H4 (cell line): ENCODE measurements around a stretch of chr17.

DNA sequence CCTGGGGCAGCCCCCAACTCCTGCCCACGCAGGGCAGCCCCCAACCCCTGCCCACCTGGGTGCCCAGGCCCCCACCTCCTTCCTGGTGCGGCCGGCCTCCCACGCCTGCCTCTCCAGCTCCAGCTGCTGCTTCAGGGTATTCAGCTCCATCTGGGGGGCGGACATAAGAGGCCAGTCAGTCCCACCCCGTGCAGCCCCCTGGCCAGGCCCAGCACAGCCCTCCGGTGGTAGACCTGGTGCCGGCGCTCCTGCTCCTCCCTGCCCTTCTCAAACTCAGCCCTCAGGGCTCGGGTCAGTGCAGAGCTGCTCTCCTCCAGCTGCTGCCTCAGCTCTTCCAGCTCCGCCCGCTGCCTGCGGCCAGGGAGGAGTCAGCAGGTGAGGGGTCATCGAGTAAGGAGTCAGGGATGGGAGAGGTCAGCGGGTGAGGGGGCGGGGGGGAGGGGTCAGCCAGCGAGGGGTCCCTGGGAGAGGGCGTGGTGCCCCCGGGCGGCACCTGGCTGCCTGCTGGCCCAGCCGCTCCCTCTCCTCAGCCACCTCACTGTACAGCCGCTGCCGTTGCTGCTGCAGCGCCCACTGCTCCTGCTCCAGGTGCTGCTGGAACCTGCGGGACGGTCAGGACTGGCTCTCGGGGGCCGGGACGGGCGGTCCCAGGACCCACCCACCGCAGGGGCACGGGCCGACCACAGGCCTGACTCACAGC, 26.4 kb upstream of the AATK start:
- RAMPAGE, long total RNA: no peak

DNA sequence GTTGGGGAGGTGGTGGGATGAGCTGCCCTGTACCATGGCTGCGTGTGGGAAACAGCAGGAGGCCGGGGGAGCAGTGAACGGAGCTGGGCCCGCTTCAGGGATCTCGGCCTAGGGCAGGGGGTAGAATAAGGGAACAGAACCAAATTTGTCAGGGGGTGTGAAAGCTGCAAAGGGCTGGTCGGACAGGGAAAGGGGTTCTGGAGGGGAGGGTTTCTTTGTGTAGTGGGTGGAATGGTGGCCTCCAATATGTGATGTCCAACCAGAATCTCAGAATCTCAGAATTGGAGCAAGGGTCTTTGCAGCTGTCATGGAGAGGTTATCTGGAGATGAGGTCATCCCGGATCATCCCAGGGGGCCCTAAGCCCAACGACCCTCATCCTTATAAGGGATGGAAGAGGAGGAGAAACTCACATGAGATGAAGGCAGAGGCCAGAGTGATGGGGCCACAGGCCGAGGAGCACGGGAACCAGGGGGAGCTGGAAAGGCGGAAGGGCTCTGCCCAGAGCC, 10.2 kb upstream of the SLC38A10 start:
- RAMPAGE, long total RNA: no peak

- RAMPAGE, long total RNA: no peak
Measured at GRCh38 chr17:81335643-81336279, 40.7 kb upstream of the SLC38A10 start.

GRCh38 chr17:81338943-81339858, 44.1 kb upstream of the SLC38A10 start:
- RAMPAGE, long total RNA: no peak

DNA sequence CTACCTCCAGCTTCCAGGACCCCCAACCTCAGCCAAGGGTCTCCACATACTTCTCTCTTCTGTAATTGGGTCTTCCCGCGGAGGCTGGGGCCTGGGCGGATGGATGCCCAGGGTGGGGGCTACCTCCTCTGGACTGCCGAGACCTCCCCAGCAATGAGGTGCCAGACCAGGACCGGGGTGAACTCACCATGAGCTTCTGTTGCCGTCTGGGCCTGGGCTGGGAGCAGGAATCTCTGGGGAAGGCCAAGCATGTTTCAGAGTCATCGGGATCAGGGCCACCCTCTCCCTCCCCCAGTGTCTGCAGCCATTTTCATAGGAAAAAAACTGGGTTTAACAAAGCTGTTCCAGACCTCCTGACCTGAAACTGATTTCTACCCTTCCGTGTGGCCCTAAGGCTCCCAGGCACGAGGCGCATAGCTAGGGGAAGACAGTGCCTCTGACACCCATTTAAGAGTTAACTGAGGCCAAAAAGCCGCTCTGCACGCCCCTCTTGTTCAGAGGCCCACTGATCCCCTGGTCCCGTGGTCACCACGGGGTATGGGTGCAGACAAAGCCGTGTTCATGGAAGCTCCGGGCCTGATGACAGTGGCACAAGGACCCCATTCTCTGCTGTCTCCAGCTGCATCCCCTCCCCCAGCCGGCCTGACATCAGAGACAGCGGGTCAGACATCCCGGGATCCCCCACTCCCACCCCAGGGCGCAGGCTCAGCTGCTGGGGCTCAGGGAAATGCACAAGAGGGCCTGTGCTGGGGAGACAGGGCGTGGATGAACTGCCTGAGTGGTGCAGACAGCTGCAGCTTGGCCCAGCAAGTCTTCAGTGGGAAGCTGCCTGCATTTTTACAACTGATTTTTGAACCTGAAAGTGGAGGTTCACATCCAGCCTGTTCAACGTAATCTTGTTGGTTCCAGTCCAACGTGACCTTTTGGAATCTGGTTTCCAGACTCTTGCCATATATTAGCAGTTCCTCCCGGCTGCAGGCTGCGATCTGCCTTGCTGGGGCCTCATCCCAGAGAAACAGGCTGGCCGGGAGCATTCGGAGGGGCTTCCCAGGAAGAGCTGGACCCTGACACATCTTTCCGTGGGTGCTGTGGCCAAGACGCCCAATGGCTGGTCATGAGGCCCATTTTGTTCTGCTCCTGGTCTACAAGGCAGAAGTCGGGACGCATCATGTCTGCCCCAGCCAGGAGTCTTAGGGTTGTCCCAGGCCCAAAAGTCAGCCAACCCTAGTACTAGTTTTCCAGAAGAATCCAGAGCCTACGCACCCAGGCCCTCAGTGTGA, 9.9 kb upstream of the BAHCC1 start:
- RAMPAGE, long total RNA: no peak

DNA sequence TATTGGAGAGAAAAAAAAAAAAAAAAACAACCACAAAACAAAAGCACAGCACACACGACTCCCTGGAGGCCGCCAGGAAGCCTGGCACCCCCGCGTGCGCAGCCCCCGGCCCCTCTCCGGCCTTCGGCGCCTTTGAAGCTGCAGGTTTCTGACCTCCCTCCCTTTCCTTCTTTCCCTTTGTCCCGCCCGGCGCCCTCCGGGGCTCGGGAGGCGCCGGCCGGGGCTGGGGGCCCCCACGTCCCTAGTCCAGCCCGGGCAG, 2.1 kb downstream of the BAHCC1 start:
- RAMPAGE, long total RNA: no peak

DNA sequence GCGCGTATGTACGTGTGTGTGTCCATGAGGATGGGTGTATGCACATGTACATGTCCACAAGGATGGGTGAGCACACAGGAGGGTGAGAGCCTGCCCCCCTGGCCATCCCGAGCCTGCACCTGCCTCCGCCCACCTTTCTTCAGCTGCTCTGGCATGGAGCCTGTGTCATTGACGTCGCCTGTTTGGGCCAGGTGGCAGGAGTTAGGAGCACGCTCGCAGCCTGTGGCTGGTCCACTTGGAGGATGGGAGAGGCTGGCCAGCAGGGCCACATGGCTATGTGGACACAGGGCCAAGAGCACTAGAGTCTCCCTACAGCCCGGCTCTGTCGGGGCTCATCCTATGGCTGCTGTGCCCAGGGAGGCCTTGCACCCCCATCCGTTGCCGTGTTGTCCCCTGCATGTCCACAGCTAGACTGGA, 21.4 kb downstream of the BAHCC1 start:
- RAMPAGE, long total RNA: no peak

DNA sequence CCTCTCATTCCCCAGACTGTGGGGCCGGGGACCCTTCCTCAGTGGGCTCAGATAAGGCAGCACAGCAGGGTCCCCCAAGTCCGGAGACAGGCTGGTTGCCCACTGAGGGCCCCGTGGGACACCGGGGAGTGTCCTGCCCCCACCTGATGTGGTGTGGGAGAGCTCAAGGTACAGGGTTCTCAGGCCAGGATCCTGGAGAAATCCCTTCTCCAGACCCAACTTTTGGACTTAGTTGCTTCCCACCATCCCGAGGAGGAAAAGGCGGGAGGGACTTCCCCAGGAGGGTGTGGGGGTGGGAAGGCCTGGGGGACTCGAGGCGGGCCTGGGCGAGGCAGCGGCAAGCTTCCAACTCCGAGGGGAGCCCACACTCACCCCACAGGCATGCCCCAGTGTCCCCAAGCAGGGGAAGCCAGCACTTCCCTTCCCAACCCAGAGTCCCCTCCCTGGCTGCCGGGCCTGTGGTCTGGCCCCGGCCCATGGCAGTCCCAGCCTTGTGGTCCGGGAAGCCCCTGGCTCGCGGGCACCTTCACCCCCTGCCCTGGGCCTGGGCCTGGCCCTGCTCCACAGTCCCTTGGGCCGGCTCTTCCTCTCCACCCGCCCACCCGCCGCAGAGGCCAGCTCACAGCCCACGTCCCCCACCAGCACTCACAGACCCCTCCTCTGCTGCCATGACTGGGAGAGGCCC, 27.4 kb downstream of the BAHCC1 start:
- RAMPAGE, long total RNA: no peak

DNA sequence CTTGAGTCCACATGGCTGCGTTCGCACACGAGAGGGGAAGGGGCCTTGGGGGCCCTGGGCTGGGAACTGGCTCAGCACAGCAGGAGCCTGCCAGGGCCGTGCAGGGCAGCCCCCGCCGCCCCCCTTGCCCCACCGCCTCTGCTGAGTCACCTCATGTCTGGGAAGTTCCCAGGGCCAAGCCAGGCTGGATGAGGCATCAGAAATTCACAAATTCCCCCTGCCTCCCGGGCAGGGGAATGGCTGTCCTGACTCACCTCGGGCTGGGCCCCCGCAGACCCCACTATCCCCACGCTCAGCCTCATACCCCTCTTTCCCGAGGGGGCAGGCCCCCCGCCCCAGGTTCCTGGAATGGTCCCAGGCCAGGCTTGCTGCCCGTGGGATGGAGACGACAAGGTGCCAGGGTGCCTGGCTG, 28.0 kb downstream of the BAHCC1 start:
- RAMPAGE, long total RNA: no peak

- RAMPAGE, long total RNA: no peak
Measured at GRCh38 chr17:81427555-81428634, 32.6 kb downstream of the BAHCC1 start.

- RAMPAGE, long total RNA: no peak
Measured at GRCh38 chr17:81428635-81429592, 33.7 kb downstream of the BAHCC1 start.

DNA sequence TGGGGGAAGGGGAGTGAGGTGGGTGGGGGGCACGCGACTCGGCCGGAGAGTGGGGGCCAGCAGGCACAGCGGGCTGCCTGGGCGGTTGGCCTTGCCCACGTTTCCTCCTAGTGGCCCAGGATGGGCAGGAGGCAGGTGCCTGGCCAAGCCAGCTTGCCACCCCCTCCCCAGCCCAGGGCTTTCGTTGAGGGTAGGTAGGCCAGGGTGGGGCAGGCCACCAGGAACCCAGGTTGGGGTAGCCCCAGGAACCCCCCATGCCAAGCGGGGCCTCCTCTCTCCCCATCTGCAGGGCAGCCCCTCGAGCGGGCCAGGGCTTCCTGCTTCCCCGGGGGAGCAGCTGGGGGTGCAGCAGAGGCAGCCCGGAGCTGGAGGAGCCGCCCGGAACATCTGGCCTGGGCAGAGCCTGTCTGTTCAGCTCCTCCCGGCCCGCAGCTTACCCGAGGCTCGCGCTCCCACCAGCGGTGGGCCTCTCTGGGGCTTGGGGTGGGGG, 34.4 kb downstream of the BAHCC1 start:
- RAMPAGE, long total RNA: no peak

DNA sequence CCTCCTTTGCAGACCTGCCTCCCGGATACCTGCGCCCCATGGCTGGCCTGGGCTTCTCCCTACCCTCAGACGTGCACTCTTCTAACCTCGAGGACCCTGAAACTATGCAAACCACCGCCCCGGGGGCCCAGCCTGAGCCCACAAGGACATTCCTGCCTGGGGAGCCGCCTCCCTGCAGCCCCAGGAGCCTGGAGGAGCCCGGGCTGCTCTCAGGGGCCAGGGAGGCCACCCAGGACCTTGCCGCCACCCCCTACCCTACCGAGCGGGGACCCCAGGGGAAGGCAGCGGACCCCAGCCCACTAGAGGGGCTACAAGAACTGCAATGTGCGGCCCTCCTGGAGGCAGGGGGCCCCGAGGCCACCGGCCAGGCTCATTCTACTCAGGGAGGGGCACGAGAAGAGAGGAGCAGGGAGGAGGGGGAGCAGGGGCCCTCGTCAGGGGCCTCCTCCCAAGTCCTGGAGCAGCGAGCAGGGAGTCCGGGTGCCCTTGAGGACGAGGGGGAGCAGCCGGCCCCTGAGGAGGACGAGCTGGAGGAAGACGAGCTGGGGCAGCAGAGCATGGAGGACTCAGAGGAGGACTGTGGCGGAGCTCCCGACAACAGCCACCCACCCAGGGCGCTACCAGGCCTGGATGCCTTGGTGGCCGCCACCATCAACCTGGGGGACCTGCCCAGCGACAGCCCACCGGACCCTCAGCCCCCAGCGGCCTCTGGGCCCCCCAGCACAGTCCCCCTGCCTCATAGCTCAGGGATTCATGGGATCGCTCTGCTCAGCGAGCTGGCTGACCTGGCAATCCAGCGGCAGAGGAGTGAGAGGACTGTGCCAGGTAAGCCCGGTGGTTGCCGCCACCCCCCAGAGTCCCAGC, 52.0 kb downstream of the BAHCC1 start:
- RAMPAGE, long total RNA: no peak

- RAMPAGE, long total RNA: no peak
Measured at GRCh38 chr17:81451483-81452078, 56.3 kb downstream of the BAHCC1 start.

DNA sequence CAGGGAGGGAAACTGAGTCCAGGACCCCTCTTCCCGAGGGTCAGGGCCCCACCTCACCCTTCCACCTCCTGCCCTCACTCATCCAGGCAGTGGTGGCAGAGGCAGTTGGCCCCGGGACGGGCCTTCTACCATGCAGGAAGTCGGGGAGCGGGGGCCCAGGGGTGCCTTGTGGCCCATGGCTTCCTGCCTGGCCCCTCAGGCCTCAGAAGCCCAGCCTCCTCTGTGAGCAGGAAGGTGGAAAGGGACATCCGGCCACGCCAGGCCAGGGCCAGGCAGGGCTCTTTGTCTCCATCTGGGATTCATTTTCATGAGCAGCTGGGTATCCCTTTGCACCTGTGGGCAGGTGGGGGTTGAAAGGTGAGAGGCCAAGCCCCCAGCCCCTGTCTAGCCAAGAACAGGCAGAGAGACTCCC, 58.5 kb downstream of the BAHCC1 start:
- RAMPAGE, long total RNA: no peak

DNA sequence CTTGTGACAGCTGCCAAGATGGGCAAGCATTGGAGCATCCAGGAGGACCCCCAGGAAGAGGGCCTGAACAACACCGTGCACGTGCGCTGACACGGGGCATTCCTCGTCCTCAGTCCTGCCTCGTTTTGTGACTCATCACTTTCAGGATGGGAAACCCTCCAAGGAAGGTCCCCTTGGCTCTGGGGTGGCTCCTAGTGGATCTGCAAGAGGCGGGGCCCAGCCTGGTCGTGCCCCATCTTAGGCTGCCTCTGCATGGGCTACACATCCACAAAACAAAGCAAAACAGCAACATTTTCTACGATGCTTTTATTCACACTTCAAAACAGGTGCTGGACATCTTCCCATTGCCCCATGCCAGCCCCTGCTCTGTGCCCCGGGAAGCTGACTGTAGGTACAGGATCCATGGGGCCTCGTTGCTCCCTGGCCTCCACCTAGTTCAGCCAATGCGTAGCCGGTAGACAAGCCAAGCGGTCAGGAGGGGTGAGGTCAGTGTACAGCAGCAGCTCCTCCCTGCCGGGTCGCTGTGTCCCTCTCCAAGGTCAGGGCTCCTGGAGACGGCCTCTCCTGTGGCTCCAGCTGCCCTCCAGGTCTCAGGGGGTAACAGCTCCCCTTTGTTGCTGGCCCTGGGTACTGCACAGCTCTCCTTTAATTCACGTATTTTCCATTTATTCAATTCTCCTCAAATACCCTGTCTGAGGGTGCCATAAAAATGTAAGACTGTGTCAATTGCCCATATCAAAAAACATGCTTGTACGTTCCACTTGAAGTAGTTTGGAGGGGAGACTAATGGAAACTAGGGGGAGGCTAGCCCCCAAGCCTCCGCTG, 32.2 kb downstream of the ACTG1 start:
- RAMPAGE, long total RNA: no peak

DNA sequence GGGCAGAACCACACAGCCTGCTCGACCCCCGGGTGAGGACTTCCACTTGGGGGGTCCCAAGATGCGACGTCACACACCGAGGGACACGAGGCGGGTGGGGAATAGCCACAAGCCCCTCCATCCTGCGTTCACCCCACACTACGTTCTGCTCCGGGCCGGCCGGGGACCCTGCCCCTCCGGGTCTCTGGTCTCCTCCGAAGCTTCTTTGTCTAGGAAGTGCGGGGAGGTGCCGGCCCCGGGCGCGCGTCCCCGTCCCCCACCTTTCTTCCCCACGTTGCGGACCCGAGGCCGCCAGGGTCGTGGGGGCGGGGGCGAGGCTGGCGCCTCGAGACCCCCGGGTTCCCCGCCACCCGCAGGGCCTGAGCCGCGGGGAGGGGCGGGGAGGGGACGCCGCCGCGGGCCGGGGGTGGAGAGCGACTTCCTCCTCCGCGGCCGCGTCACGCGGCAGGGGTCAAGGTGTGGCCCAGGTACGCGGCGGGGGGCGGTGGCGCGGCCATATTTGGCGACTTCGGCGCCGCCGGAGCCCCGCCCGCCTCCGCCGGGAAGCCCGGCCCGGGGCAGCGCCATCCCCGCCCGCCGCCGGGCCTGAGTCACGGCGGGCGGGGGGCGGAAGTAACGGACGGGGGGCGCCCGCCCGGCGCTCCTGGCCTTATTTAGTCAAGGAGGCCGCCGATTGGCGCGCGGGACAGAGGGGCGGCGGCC, 1.8 kb upstream of the ACTG1 start:
- RAMPAGE, long total RNA: no peak

GRCh38 chr17:81545422-81546176, 6.6 kb downstream of the FAAP100 start:
- RAMPAGE, long total RNA: no peak

GRCh38 chr17:81551339-81551904, 731 bp downstream of the FAAP100 start:
- RAMPAGE, long total RNA: no peak

DNA sequence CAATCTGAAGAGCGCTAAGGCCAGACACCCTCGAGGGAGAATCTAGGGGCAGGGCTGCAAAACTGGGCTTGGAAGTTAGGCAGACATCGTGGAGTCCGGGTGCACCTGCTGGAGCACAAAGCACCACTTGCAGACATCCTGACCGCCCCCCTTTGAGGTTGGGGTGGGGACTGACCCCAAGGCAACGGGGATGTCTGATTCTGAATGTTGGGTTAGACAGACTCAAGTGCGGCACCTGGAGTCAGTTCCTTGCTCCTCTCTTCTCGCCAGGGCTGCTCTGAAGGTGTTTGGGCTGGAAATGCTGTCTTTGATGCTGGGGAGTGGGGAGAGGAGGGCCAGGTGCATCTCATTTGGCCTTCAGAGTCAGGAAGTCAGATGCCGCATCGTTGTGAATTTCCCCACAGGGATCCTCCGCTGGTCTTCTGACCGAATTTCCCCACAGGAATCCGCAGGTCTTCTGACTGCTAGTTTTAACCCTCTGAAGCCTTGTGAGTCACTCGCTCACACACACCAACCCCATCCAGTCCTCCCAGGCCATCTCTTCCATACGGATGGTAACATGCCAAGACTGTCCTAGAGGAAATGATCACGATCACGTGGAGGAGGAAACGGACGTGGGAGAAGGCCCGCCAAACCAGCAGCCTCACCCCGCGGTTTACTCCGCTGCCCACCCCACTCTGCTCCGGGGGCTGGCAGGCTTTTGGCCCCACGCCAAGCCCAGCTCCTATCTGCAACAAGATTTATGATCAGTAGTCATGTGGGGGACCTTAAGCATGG, 1.2 kb upstream of the FAAP100 start:
- RAMPAGE, long total RNA: no peak